ENCODE measurements around the genes AP3B1 and LHFPL2.

DNA sequence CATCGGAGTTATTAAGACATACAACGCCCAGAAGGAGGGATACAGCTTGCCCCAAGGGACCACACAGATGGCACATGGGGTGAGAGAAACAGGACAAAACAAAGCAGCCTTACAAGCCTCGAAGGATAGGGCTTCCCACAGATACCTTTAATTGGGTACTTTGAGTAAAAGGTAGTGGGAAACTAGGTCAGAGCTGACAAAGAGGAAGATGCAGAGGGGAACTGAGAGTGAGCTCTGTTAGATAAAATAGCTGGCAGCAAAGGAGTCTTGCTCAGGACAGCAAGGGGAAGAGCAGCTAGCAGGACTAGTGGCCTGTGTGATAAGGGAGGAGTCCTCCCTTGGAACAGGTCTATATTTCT lies 48.2 kb downstream of the OTP start:
- PRO-cap, 3 experiments = no peak in any of the 3 experiments
- RAMPAGE, long total RNA = no peak

DNA sequence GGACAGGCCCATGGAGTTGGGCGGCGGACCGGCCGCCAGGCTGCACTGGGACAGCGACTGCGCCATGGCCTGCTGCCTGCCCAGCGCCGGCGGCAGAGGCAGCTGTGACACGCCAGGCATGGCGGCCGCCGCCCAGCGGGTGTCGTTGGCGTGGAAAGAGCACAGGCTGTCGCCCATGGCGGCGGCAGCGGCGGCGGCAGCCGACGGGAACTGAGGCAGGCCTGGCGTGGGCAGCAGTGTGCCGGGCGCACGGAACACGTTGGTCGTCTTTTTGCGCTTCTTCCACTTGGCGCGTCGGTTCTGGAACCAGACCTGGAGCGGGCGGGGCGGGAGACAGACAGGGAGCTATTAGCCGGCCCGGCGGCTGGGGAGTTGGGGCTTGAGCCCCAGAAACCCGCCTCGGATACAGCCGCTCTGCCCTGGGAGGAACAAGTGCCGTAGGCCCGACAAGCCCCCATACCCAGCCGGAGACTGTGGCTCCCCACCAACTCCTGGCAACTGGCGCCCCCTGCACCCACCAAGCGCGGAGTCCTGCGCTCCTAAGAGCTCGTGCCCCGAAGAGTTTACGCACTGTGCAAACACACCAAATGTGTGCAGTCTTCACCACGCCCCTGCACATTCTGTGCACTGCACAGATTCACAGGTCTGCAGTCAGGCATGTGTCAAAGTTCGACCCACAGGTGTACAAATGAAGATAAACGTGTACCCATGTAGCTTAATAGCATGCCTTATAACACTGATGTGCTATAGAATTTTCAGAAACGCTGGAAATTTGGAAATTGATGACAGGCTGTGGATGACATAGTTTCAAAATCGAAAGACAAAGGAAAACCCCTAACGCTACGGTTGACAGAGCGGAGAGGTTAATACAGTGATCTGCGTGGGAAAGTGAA lies 7.8 kb downstream of the OTP start:
- PRO-cap, 3 experiments = no peak in any of the 3 experiments
- RAMPAGE, long total RNA = no peak

GRCh38 chr5:77765532-77766232 lies 10.5 kb downstream of the TBCA start:
- PRO-cap, 3 experiments = no peak in any of the 3 experiments
- RAMPAGE, long total RNA = no peak

- PRO-cap, 3 experiments = no peak in any of the 3 experiments
- RAMPAGE, long total RNA = no peak
Observed at GRCh38 chr5:77883684-77883931, 107.5 kb upstream of the TBCA start.

GRCh38 chr5:77994574-77995170 lies 218.5 kb upstream of the TBCA start:
- PRO-cap, 3 experiments = no peak in any of the 3 experiments
- RAMPAGE, long total RNA = no peak

DNA sequence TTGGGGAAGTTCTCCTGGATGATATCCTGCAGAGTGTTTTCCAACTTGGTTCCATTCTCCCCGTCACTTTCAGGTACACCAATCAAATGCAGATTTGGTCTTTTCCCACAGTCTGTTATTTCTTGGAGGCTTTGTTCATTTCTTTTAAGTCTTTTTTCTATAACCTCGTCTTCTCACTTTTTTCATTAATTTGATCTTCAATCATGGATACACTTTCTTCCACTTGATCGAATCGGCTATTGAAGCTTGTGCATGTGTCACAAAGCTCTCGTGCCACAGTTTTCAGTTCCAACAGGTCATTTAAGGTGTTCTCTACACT lies 120.8 kb downstream of the AP3B1 start:
- PRO-cap, 3 experiments = no peak in any of the 3 experiments
- RAMPAGE, long total RNA = no peak

DNA sequence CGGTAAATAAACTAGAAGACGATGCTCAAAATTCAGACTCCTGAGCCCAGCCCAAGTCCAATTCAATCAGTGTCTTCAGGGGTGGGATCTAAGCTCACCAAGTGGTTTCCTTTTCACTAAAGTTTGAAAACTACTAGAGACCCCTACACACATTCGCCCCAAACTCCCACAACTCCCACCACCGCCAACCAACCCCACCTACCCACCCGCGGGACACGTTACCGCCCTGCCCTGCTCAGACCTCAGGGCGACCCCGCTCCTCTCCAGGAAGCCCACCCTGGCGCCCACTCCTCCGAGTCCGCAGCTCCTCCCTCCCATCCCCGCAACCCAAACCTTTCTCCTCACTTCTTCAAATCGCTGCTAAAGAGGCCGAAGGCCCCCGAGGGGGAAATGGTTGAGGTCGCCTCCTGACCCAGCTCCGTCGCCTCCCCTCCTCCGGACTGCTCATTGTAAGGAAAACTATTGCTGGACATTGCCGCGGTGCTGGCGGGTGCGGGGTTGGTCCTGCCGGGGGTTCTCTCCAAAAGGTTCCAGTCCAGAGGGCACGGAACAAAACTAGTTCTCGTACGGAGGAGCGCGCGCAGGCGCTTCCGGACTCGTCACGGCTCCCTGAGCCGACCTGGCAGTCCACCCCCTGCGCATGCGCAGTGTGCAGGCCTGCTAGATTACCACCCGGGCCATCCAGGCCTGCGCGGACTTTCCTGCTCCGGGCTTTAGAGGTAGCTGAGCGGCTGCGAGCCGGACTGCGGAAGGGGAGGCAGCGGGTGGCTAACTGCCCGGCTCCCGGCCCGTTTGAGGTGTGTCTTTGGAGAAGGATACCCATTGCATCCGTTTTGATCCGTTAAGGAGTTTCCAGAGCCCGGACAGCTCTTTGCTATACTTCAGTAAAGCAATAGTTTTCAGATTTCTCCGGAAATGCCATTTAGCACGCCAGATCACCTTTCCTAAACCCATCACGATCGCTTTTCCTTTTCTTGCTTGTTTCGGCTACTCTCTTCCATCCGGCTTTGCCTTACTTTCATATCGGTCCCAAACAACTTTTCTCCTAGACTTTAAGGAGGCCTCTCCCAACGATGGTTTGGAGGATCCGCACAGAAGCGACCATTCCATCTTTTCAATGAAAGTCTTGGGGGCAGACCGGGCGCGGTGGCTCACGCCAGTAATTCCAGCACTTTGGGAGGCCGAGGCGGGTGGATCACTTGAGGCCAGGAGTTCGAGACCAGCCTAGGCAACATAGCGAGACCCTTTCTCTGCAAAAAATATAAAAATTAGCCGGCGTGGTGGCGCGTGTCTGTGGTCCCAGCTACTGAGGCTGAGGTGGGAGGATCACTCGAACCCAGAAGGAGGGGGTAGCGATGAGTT lies at the start of gene AP3B1:
AP3B1 (minus strand) TSS at position 592 of the 1,362 bp plus-strand sequence.
- PRO-cap, 3 experiments = peak in 3 of 3 experiments; most common plus-strand start position 741 of the sequence (in 2); most common minus-strand start position 621 of the sequence (in 3)
- RAMPAGE, long total RNA = no peak

- PRO-cap, 3 experiments = peak in 1 of 3 experiments; most common plus-strand start chr5:78530744 (in 1)
- RAMPAGE, long total RNA = no peak
Observed at GRCh38 chr5:78530392-78530947, 118.1 kb downstream of the LHFPL2 start.

- PRO-cap, 3 experiments = no peak in any of the 3 experiments
- RAMPAGE, long total RNA = no peak
Observed at GRCh38 chr5:78542795-78543892, 105.4 kb downstream of the LHFPL2 start.

- PRO-cap, 3 experiments = no peak in any of the 3 experiments
- RAMPAGE, long total RNA = no peak
Observed at GRCh38 chr5:78644395-78645262, 3.9 kb downstream of the LHFPL2 start.

DNA sequence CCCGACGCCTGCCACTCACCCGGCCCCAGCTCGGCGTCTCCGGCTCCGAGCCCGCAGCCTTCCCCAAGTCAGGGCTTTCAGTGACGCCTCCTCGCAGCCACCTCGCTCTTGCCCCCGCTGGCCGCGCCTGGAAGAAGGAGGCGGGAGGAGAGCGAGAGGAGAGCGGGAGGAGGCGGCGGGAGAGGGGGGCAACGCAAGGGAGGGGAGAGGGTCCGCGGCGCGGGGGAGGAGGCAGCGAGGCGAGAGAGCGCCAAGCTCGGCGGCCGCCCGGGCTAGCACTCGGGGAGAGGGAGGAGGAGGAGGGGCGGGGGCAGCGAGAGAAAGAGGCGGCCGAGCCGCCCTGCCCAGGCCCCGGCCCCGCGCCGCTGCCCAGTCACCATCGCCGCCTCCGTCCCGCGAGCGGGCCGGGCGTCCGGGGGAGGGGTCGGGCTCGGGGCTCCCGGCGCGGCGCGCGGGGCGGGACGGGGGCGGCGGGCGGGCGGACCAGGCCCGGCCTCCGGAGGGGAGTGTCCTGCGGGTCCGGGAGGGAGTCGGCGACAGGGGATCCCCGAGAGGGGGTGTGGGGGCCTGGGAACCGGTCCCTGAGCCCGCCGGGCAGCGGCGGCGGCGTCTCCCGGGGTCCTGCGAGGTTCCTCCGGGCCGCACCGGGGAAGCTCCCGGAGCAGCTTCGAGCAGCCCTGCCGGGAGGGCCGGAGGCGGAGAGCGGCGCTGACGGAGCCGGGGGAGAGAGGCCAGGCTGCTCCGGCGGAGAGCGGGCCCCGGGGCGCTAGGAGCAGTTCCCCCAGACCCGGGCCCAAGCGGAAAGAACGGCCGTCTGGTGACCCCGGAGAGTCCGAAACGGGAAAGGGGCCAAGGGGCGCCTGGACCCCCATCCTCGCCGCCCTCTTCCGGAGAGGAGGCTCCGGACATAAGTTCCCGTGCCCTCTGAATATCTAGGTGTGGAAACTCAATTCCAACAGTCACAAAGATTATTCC lies at the start of gene LHFPL2:
LHFPL2 (minus strand) TSS at position 293 of the 975 bp plus-strand sequence.
- PRO-cap, 3 experiments = peak in 3 of 3 experiments; most common plus-strand start position 550 of the sequence (in 3); most common minus-strand start position 414 of the sequence (in 3)
- RAMPAGE, long total RNA = no peak

GRCh38 chr5:78698525-78698911 lies 49.9 kb upstream of the LHFPL2 start:
- PRO-cap, 3 experiments = no peak in any of the 3 experiments
- RAMPAGE, long total RNA = no peak

- PRO-cap, 3 experiments = no peak in any of the 3 experiments
- RAMPAGE, long total RNA = no peak
Observed at GRCh38 chr5:78720433-78720982, 71.9 kb upstream of the LHFPL2 start.

DNA sequence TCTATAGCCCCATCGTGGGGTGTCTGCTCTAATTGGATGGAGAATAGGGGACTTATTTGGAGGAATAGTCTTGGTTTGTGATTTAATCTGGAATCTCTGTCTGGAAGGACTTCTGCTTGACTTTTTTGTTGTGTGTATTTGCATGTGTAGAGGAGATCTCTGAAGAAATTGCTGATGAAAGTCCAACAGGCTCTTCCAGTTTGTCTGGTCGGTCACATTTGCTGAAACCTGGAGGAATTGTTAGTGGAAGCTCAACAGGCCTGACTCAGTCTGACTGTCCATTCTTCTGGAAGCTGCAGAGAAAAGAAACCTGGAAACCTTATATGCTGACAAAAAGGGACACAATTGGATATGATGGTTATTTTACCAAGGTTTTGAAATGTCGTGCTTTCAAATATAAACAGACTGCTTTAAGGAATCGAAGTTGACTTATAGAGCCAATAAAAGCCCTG lies 33.4 kb upstream of the TENT2 start:
- PRO-cap, 3 experiments = no peak in any of the 3 experiments
- RAMPAGE, long total RNA = no peak

DNA sequence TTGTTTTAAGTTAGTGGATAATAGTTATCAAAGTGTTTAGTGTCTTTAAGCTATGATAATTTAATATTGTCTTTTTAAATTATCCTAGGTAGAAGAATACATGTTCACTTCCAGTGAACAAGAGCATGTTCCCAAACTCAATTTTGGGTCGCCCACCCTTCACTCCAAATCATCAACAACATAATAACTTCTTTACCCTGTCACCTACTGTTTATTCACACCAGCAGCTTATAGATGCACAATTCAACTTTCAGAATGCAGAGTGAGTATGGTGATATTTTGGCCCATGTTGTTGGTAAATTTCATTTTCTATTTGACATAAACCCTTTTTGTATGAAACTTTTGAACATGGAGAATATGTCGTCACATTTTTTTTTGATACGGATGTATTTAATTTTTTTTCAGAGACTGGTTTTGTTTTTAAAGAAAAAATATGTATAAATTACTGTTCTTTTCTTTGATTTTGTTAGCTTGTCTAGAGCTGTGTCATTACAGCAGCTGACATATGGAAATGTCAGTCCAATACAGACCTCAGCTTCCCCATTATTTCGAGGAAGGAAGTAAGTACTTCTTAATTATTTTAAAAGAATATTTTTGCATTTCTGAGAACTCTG lies 7.4 kb downstream of the TENT2 start:
- PRO-cap, 3 experiments = no peak in any of the 3 experiments
- RAMPAGE, long total RNA = no peak

GRCh38 chr5:79630218-79630840 lies 18.1 kb downstream of the TENT2 start:
- PRO-cap, 3 experiments = no peak in any of the 3 experiments
- RAMPAGE, long total RNA = no peak

- PRO-cap, 3 experiments = no peak in any of the 3 experiments
- RAMPAGE, long total RNA = no peak
Observed at GRCh38 chr5:79690667-79691798, 1.4 kb downstream of the CMYA5 start.

GRCh38 chr5:79697144-79697794 lies 7.6 kb downstream of the CMYA5 start:
- PRO-cap, 3 experiments = no peak in any of the 3 experiments
- RAMPAGE, long total RNA = no peak

DNA sequence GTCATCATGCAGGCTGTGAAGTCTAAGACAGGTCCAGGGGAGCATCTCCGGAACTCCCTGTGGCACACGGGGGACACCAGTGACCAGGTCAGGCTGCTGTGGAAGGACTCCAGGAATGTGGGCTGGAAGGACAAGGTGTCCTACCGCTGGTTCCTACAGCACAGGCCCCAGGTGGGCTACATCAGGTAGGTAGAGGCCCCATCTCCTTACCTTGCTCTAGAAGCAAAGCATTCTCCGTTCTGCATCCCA lies 44.7 kb downstream of the THBS4 start:
- PRO-cap, 3 experiments = no peak in any of the 3 experiments
- RAMPAGE, long total RNA = no peak

GRCh38 chr5:80754696-80755454 lies 100.1 kb upstream of the DHFR start:
- PRO-cap, 3 experiments = no peak in any of the 3 experiments
- RAMPAGE, long total RNA = no peak